HT1080 (cell line): ENCODE data around the genes FIBP, FOSL1, CD248 and MRPL11.

GRCh38 chr11:65887576-65888843, at the start of gene FIBP:
Gene FIBP, minus strand, starts transcription at chr11:65888471.
RAMPAGE:
- cytosol, long total RNA: start-site peak on the minus strand at chr11:65888409-65888485, 296 and 417 reads in 2 replicates
- long total RNA: start-site peak on the minus strand at chr11:65888110-65888161, 26 reads; start-site peak on the minus strand at chr11:65888413-65888474, 163 reads
- nucleus, long total RNA: no peak

GRCh38 chr11:65900052-65900901, at the start of gene FOSL1:
Gene FOSL1, minus strand, starts transcription at chr11:65900388.
RAMPAGE:
- cytosol, long total RNA: start-site peak on the minus strand at chr11:65900373-65900402, 1,487 and 1,246 reads in 2 replicates
- long total RNA: start-site peak on the minus strand at chr11:65900376-65900420, 742 reads
- nucleus, long total RNA: start-site peak on the minus strand at chr11:65900387-65900449, 288 and 148 reads in 2 replicates

DNA sequence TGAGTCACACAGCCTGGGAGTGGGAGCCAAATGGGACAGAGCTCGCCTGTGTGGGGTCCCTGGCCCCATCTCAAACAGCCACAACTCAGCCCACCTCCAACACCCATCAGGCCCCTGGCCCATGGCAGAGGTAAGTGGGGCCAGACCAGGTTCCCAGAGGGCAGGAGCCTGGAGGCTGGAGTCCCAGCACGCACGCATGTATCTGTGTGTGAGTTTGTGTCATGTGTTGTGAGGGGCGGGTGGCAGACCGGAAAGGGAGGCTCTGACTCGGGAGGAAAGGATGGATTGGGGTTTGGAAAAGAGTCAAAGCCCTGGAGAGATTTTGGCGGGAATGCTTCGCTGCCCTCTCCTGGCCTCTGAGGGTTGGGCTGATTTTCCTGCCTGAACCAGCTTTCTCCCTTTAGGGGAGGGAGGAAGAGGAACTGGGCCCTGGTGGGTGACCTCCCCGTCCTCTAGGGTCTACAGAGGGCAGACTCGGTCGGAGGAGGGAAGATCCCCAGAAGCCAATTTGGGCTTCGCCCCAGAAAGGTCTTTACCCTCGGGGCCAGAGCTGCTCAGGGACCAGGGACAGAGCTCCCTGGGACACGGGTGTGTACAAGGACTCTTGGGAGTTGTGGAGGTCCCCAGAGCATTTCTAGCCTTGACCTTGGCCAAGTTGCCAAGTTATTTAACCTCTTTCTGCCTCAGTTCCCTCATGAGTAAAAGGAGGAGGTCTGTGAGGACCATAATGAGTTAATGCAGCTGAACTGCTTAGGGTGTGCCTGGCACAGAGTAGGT, 7.1 kb downstream of the C11orf68 start:
RAMPAGE:
- cytosol, long total RNA: no peak
- long total RNA: no peak
- nucleus, long total RNA: no peak

RAMPAGE:
- cytosol, long total RNA: no peak
- long total RNA: no peak
- nucleus, long total RNA: no peak
These were observed 8.8 kb downstream of the DRAP1 start for GRCh38 chr11:65928008-65928533.

GRCh38 chr11:65982850-65983383, 19.0 kb downstream of the EIF1AD start:
RAMPAGE:
- cytosol, long total RNA: no peak
- long total RNA: no peak
- nucleus, long total RNA: no peak

DNA sequence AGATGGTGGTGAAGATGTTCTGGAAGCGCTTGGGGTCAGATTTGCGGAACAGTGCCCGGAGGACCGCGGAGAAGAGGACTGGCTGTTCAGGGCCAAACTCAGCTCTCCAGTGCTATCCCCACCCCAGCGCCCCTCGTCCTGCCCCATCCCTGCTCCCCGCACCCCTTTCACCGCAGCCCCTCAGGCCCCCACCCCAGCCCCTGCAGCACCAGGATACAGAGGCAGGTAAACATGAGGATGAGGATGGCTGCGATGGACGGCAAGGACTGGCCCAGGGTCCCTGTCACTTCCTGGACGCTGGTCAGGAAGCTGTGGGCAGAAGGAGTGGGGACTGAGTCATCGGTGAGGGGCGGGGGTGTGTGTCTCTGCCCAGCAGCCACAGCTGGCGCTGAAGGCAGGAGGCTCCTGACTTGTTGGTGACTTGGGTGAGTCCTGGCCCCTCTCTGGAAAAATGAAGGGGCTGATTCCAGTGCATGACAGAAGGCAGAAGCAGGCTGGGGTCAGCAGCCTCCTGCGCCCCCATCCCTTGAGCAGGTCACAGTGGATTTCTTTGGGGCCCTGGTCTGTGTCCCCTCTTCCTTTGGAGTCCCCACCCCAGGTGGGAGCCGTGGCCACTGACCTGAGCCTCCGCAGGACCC, 5.3 kb downstream of the CATSPER1 start:
RAMPAGE:
- cytosol, long total RNA: start-site peak on the minus strand centred at position 262 of the sequence, 47 bp wide, 150 and 219 reads in 2 replicates
- long total RNA: start-site peak on the minus strand centred at position 264 of the sequence, 20 bp wide, 43 reads
- nucleus, long total RNA: no peak

RAMPAGE:
- cytosol, long total RNA: no peak
- long total RNA: no peak
- nucleus, long total RNA: no peak
These were observed 4.5 kb downstream of the SF3B2 start for GRCh38 chr11:66056608-66057101.

GRCh38 chr11:66100181-66101589, 30.6 kb downstream of the PACS1 start:
RAMPAGE:
- cytosol, long total RNA: no peak
- long total RNA: no peak
- nucleus, long total RNA: no peak

GRCh38 chr11:66267260-66267690, 1.2 kb upstream of the RAB1B start:
RAMPAGE:
- cytosol, long total RNA: no peak
- long total RNA: no peak
- nucleus, long total RNA: no peak

DNA sequence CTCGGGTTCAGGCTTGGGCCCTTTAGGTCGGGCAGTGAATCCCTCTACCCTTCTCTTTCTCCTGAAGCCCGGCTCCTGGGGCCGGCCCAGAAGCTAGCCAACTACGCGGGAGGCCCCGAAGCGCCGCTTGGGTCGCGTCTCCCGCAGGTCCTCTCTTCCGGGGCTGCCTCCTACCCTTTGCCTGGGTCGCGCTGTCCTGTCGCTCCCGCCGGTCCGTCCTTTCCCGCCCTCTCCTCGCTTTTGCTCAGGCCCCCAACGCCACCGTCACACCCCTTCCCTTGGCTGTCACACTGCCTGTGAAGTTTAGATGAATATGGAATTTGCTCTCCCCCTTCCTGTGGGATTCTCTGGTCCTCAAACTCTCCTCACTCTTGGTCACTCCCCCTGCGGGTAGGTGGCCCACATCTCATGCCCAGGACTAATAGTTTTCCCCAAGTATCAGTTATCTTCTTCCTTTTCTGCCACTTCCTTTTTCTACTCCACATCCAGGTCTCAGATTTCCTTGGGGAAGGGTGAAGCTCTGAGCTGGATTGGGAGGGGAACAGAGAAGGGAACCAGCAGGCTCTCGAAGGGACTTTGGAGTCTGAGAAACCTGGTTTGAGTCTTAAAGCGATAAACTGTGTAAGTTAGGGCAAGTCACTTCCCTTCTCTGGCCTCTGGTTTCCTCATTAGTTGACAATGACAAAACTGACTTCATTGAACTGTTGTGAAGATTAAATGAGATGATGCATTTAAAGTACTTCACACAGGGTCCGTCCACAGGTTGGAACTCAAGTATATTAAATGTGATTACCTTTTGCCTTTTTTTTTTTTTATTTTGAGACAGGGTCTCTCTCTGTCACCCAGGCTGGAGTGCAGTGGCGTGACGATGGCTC, 872 bp downstream of the RAB1B start:
RAMPAGE:
- cytosol, long total RNA: no peak
- long total RNA: no peak
- nucleus, long total RNA: no peak

RAMPAGE:
- cytosol, long total RNA: no peak
- long total RNA: no peak
- nucleus, long total RNA: no peak
These were observed at the start of gene CD248 for GRCh38 chr11:66316941-66317717. Gene CD248, minus strand, starts transcription at chr11:66317044.

RAMPAGE:
- cytosol, long total RNA: no peak
- long total RNA: no peak
- nucleus, long total RNA: no peak
These were observed 1.2 kb upstream of the CD248 start for GRCh38 chr11:66317718-66318825.

GRCh38 chr11:66335477-66335957, 717 bp downstream of the RIN1 start:
RAMPAGE:
- cytosol, long total RNA: no peak
- long total RNA: no peak
- nucleus, long total RNA: no peak

GRCh38 chr11:66345674-66346395, 931 bp upstream of the BRMS1 start:
RAMPAGE:
- cytosol, long total RNA: no peak
- long total RNA: no peak
- nucleus, long total RNA: no peak

GRCh38 chr11:66365501-66366700, 5.7 kb downstream of the SLC29A2 start:
RAMPAGE:
- cytosol, long total RNA: no peak
- long total RNA: no peak
- nucleus, long total RNA: no peak

GRCh38 chr11:66370858-66371068, 797 bp downstream of the SLC29A2 start:
RAMPAGE:
- cytosol, long total RNA: no peak
- long total RNA: no peak
- nucleus, long total RNA: no peak

GRCh38 chr11:66386012-66386700, 14.6 kb upstream of the SLC29A2 start:
RAMPAGE:
- cytosol, long total RNA: no peak
- long total RNA: no peak
- nucleus, long total RNA: no peak

RAMPAGE:
- cytosol, long total RNA: start-site peak on the minus strand at chr11:66438791-66438846, 823 and 2,353 reads in 2 replicates
- long total RNA: start-site peak on the minus strand at chr11:66438798-66438833, 159 reads
- nucleus, long total RNA: start-site peak on the minus strand at chr11:66438795-66438848, 390 and 60 reads in 2 replicates
These were observed at the start of gene MRPL11 for GRCh38 chr11:66437810-66438919. Gene MRPL11, minus strand, starts transcription at chr11:66438848.

DNA sequence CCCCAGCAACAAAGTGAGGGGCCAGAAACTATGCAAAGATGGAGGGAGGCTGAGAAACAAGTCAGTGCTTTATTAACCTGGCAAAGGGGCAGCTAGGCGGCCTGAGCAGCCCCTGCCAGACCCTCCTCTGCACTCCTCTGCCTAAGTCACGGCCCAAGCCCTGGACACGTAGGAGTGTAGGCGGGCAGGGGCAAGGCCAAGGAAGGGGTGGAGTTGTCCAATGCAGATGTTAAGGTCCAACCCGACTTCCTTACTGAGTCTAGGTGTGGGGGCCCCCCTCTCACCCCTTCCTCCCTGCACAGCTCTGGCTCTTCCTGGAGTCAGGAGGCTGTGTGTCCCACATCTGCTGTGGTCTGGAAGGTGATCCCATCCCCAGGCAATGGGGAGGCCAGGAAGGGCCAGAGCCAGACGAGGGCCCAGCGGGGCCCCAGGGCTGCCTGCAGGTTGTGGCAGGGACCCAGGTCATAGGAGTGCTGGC, 6.6 kb downstream of the ZDHHC24 start:
RAMPAGE:
- cytosol, long total RNA: no peak
- long total RNA: no peak
- nucleus, long total RNA: no peak

DNA sequence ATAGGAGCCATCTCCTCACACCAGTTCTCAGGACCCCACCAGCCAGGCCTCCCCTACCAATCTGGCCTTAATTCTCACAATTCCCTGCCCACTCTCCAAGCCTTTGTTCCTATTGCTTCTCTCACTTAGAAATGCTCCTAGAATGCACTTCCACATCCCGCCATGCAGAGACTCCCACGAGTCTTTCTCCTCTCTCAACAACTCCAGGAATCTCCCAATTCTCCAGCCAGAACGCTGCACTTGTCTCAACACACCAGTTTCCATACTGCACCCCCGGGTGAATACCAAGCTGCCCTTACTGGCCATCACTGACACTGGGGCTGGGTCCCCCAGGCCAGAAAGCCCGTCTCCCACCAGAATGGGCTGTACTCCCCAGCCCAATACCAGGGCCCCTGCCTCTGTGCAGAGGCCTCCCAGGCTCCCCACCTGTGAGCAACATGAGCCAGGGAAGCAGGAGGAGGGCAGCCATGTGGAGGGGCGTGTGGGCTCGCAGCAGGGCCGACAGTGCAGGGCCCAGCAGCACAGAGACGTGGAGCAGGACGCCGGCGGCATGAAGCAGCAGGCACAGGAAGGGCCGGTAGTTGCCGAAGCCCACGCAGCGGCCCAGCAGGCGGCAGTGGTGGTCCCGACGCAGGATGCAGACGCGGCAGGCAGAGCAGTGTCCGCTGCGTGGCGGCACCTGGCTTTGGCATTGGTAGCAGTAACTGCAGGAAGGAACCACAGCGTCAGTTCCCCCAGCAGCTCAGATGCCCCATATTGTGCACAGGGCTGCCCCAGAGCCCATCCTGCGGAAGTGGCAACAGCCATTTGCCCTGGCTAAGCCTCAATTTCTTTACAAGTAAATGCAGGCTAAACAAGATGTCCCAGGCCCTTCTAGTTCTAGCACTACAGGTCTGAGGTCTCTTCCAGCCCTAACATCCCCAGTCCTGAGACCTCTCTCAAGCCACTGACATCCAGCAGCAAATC, 2.3 kb downstream of the ZDHHC24 start:
RAMPAGE:
- cytosol, long total RNA: no peak
- long total RNA: no peak
- nucleus, long total RNA: no peak